Mammary epithelial cell (primary cell): ENCODE measurements around a stretch of chr2.

GRCh38 chr2:65057401-65057898 lies 1.2 kb downstream of the CEP68 start:
- CAGE, long polyA plus RNA: no peak
- RRBS: no CpG with 5 or more reads among the region's 4 CpGs

DNA sequence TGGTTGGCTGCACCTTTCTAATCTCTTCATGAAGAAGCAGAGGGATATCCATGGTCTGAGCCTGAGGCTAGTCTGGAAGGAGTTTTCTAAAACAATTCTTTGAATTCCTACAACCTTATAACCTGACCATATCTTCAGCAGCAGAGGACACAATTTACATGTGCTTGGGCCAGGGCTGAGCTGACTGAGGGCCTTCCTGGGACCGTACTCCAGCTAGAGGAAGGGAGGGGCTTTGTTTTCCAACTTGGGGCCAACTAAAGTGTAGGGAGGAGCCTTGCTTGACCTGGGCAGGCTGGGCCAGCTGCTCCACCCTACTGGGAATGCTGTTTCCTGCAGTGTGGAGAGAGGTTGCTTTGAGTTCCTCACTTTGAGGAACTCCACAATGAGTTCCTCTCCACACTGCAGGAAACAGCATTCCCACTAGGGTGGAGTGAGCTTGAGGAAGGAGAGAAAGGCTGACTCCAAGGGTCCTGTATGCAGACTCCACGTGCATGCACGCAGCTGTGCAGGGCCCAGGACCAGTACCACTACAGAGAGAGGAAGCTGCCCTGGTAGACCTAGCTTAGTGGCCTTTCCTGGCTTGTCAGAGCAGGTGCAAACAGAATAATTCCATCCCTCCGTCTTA lies 19.6 kb downstream of the CEP68 start:
- CAGE, long polyA plus RNA: no peak
- RRBS: no CpG with 5 or more reads among the region's 4 CpGs

GRCh38 chr2:65082398-65083701 lies 26.6 kb downstream of the CEP68 start:
- CAGE, long polyA plus RNA: no peak
- RRBS: no CpG with 5 or more reads among the region's 11 CpGs

DNA sequence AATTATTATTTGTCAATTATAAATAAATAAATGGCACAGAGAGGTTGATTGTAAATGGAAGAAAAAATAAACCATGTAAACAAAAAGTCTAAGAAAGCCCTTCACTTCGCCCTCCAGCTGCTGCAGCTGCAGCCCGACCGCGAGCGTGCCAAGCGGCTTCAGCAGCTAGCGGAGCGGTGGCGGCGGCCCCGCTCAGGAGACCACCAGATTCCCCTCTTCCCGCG lies 22.8 kb upstream of the ACTR2 start:
- CAGE, long polyA plus RNA: no peak
- RRBS: no CpG with 5 or more reads among the region's 13 CpGs

GRCh38 chr2:65326183-65326739 lies 98.6 kb downstream of the ACTR2 start:
- CAGE, long polyA plus RNA: no peak
- RRBS: no CpG with 5 or more reads among the region's 6 CpGs

DNA sequence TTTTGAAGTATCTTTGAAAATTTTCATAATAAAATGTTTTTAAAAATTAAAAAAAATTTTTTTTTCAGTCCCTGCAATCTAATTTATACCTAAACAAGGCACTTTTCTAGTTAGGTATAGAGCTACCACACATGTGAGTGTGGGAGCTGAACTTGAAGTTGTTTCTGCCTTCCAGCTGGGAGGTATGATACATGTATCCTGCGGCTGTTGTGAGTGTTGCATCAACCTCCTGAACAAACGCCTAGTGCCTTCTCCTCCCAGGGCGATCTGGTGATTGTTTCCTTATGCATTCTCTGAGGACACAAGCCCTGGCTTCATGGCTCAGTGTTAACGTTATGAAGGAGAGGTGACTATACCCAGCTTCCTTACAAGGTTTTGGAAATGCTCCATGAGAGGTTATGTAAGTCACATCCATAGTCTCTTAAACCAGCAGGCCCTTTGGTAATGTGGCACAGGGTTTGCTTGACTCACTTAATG lies 64.9 kb downstream of the SPRED2 start:
- CAGE, long polyA plus RNA: no peak
- RRBS: no CpG with 5 or more reads among the region's 4 CpGs

DNA sequence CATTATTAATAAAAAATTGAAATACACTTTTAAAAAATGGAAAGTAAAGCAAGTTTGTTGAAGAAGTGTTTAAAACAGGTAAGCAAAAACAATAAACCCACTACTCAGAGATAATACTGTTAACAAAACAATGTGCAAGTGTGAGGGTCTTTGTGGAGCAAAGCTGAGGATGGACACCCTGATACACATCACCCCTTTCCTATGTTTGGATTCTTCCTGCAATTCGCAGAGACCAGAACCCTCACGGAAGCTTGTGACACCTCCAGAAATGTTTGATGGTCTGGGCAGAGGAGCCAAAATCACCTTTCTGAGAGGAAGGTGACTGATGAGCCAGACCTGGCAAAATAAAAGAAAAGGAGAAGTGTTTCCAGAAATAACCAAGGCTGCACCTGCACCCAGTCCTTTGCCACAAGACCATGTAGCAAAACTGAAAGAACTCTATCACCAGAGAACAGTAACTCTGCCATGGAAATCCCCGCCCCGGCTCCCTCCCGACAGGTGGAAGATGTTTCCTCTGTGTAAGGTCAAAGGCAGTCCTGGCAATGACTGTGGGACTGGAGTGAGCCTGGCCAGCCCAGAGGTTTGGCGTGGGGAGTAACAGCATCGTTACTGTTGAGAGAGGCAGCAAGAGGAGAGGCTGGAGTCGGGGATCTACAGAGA lies 42.4 kb downstream of the SPRED2 start:
- CAGE, long polyA plus RNA: no peak
- RRBS: no CpG with 5 or more reads among the region's 8 CpGs

GRCh38 chr2:65731171-65731824 lies 298.9 kb upstream of the SPRED2 start:
- CAGE, long polyA plus RNA: no peak
- RRBS: no CpG with 5 or more reads among the region's 15 CpGs

DNA sequence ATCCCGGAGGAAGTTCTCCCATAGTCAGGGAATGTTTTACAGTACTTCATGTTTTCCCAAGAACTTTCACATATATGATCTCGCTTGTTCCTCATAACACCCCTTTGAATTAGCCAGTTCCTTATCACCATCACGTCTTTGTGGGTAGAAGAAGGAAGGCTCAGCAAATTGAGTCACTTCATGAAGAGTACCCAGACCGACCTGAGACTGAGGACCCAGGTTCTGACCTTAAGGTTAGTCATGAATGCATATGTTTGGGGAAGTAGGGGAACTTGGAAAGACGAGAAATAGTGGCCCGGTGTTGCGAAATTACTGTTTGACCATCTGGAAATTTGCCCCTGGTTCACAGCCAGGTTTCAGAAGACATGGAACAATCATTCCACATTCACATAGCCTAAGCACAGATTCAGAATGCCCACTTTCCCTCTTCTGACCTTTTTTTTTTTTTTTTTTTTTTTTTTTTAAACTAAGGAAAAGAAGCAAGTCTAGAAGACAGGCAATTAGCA lies 59.8 kb downstream of the MEIS1 start:
- CAGE, long polyA plus RNA: no peak
- RRBS: no CpG with 5 or more reads among the region's 7 CpGs

DNA sequence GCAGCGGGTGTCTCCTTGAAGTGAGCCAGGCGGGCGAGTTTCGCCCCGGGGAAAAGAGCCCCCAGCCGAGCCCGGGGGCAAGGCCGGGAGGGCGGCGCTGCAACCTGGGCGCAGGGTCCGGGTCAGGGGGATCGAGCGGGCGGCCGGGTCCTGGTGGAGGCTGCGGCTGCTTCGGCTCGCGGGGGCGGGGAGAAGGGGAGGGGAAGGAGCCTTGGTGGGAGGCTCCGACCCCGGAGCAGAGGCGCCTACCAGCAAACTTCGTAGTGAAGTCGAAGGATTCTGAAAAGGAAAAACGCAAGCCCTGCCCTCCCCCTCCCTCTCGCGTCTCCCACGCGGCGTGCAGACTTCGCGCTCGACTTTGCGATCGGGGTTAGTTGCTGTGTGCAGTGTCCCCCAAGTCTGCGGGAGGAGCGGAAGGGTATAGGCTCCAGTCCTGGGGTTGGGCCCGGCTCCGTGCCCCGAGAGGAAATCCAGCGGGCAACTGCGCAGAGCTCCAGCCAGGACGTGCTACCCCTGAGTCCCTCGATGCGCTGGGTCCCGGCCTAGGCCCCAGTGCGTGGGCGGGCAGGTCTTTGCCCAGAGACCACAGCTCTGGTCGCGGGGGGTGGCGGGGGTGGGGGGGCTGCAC lies 140.9 kb downstream of the MEIS1 start:
- CAGE, long polyA plus RNA: no peak
- RRBS: 2% methylated on average over 13 of the region's 53 CpGs

DNA sequence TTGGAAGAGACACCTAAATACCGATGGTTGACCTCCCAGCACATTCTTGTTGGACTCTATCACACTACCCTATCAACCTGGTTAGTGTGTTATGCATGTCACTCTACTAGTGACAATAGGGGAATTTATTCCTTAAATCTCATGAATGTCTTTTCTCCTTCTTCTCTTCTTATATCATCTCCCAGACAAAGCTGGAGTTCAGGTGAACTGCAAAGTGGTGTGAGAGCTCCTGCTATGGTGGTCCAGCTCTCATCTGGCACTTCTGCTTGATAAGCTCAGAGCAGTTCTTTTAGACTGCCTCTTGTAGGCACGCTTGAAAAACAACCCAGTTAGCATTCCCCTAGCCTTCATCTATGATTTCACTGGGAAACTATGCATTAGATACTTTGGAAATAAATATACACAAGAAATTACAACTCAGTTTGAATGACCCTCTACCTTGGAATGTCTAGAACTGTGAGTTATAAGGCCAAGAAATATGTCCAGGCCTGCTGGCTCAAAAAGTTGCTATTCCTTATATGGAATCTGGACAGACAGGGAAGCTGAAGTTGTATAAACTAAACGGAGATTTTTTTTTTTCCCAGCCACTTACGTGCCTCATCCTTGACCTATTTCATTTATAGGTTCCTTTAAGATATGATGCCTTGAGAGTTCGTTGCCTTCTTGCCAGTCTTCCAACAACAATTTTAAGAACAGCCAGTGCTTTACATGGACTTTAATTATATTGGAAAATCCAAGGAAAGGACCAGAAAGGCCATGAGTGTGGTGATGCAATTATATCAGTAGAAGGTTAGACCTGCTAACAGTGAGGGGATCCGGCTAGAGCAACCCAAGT lies 405.0 kb downstream of the MEIS1 start:
- CAGE, long polyA plus RNA: no peak
- RRBS: no CpG with 5 or more reads among the region's 6 CpGs

DNA sequence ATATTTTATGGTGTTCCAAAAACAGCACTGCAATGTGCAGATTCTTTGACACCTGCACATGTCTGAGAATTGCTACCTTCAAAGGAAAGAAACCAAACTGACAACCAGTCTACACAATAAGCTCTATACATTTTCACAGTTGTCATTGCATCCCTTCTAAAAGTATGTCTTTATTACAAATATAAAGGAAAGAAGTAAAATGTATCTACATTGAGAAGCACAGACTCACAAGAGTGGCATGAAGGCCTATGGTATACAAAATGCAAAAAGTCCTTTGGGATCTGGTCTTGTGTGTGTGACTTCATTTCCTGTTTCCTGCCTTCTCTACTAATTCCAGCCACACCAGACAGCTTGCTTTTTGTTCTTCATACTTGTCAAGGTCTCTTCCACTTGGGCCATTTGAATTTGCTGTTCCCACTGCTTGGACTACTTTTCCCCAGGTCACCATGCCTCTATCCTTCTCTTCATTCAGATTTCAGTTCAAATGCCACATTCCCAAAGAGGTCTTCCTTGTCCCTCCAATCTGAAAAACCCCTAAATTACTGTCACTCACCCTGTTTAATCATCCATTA lies 6.3 kb downstream of the DNAAF10 start:
- CAGE, long polyA plus RNA: no peak

DNA sequence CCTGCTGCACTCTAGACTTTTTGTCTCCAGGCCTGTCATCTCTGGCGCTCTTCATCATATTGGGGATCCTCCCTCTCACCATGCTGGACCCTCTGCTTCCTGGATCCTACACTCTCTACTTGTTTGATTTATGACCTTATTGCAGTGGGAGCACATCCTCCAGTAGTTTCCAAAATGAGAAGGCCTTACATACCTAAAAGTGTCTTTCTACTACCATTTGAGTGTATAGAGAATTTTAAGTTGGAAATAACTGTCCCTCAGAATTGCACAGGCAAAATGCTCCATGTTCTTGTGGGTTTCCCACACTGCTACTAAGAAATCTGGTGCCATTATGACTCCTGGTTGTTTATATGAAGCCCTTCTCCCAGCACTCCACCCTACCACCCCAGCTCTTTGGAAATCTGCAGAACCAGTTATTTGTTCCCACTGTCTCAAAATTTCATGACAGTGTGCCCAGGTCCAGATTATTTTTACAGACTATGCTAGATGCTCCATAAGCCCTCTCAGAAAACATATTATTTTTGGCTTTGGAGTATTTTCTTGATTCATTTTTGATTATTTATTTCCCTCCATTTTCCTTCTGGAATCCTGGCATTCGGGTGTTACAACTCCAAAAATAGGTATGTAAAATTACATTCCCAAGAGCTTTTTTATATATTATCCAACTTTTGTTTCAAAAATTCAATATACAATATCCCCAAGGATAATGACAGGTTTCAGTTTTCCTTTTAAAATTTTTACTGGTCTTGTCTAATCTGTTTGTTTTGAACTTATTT lies 25.5 kb downstream of the PNO1 start:
- CAGE, long polyA plus RNA: no peak
- RRBS: no CpG with 5 or more reads among the region's 2 CpGs

- CAGE, long polyA plus RNA: no peak
- RRBS: no CpG with 5 or more reads among the region's 10 CpGs
Measured at GRCh38 chr2:68204697-68205816, 47.3 kb downstream of the PPP3R1 start.

DNA sequence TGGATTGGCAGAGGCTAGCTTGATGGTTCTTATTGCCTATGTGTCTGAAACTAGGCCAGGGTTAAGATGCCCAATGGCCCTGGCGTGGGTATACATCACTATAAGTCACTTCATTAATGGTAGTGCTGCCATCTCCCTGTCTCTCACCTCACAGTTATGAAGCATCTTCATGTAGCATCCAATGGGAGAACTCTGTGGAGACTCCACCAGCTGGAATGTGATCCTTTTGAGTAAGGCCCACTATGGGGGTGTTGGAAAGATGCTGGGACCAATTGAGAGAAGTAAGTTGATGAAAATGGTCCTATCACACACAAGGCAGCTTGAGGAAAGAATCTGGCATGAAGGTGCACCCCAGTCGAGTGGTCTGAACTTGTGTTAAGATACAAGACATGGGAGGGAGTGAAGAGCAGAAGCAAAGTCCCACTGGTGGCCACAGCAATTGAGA lies 4.7 kb downstream of the ARHGAP25 start:
- CAGE, long polyA plus RNA: no peak
- RRBS: no CpG with 5 or more reads among the region's 2 CpGs

DNA sequence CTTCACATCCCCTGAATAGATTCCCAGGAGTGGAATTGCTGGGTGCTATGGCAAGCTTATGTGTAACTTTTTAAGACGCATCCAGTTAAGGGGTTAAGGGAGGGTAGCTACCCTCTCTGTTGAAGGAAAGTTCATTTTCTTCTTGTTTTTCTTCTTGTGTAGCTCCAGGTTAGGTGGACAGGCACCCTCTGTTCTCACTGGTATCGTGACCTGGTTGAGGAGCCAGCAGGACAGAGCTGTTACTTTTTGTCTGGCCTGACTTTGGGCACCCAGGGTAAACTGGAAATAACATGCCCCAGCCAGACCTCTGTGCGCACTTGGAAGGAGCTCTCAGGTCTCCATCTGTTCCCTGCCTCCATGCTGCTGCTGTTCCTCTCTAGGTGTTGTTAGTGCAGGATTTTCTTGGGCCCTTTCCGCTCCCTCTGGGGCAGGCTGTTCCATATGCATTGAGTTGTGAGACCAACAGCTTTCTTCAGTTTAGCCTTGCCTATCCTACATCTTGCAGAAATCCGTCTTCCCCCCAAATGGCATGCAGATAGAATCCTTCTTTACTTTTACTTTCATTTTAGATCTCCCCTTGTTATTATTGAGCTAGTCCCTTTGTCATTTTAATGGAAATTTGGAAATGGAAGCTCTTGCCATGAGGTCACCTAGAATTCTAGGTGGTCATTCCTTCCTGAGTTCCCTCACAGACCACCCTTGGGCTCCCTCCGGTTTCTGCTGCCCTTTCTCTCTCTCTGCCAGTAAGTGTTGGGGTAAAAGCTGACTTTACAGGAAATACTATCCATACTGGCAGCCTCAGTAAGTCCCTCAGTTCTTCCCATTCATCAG lies 30.0 kb downstream of the ARHGAP25 start:
- CAGE, long polyA plus RNA: no peak
- RRBS: no CpG with 5 or more reads among the region's 6 CpGs

- CAGE, long polyA plus RNA: no peak
- RRBS: no CpG with 5 or more reads among the region's 7 CpGs
Measured at GRCh38 chr2:68789576-68789997, 55.0 kb downstream of the ARHGAP25 start.

GRCh38 chr2:68834799-68835295 lies 36.4 kb downstream of the BMP10 start:
- CAGE, long polyA plus RNA: no peak
- RRBS: no CpG with 5 or more reads among the region's 4 CpGs

DNA sequence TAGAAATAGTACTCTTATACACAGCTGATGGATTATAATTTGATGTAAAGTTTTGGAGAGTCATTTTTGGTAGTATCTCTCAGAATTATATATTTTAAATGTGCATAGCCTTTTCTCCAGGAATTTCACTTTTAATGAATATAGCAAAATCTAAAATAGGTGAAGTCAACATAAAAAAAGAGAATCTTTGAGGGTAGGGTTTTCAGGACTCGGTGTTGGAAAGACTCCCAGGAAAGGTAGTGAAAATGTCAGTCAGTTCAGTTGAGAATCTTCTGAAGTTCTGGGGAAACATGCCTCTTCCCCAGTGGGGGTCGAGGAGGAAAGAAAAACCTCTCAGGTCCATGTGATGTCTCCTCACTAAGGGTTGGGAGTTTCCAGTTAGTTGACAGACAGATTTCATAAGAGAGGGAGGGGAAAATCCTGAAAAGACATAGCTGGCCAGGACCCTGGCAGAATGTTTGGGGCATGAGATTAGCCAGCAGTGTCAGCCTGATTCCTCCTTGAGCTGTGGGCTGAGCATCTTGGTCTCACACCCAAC lies 14.1 kb downstream of the BMP10 start:
- CAGE, long polyA plus RNA: no peak
- RRBS: no CpG with 5 or more reads among the region's 2 CpGs

- CAGE, long polyA plus RNA: no peak
- RRBS: no CpG with 5 or more reads among the region's 14 CpGs
Measured at GRCh38 chr2:69014097-69015227, 1.5 kb downstream of the ANTXR1 start.